ENCODE data around the gene DARS1.

DNA sequence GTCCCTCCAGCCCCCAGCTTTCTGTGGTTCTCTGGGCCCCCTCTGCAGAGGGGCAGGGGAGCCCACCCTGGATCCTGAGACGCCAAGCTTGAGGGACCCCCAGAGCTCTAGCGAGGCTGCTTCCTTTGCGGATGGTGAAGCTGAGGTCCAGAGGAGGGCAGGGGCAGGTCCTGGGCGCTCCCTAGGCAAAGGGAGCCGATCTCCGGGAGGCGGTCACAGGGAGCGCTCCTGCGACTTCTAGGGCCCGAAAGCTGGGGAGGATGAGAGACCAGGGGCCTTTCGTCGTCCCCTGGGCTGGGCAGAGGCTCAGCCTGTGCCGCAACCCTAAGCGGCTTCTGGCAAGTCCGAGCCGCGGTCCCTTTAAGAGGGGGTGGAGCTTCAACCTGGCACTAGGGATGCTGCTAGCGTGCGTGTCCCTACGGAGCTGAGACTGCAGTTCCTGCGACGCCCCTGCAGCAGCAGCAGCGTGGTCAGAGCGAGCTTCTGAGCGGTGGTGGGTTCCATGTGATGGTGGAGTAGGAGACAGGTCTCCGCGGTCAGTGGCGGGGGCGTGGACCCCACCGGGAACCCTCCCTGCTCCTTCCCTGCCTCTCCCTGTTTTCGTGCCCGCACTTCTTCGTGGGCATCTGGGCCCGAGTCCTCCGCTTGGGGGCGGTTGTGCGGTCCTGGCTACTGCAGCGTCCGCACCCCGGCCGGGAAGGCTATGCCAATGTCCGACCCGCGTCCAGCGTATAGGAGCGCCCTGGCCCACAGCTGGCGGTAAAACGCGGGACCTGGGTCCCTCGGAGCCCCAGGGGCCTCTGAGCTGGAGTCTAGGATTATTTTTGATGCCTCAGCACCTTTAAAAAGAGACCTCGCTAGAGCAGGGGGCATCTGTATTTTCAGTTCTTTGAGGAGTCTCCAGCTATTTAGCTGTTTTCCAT lies 154.6 kb downstream of the CCDC74A start:
- PRO-cap, result bidirectional peak, plus-strand start at position 437 of the sequence, minus-strand start at position 337 of the sequence

GRCh38 chr2:132460269-132461018 lies 43.8 kb downstream of the GPR39 start:
- PRO-cap, result no peak

DNA sequence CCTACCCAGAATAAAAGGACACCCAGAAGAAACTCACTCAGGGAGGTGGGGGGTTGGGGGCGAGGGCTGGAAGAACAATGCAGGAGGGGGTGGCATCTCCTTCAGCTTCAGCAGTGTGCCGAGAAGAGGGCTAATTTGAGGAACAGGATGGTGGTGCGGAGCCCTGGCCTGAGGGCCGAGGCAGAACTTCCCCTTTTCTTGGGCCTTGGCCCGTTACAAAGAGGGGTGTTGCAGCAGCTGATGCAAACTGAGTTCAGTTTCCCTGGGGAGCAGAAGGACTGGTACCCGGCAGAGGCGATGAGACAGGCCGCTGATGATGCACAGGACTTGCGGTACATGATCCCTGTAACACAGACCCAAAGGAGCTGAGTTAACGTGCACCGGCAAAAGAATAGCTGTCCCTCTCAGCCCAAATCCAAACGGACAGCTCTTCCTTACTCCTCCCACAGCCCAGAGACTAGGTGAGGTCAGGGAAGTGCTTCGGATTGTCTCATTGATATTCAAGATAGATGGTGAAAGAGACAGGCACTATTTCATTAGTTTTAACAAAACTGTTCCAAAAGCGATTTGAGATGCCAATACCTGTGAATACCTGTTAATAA lies 24.0 kb downstream of the LYPD1 start:
- PRO-cap, result no peak

DNA sequence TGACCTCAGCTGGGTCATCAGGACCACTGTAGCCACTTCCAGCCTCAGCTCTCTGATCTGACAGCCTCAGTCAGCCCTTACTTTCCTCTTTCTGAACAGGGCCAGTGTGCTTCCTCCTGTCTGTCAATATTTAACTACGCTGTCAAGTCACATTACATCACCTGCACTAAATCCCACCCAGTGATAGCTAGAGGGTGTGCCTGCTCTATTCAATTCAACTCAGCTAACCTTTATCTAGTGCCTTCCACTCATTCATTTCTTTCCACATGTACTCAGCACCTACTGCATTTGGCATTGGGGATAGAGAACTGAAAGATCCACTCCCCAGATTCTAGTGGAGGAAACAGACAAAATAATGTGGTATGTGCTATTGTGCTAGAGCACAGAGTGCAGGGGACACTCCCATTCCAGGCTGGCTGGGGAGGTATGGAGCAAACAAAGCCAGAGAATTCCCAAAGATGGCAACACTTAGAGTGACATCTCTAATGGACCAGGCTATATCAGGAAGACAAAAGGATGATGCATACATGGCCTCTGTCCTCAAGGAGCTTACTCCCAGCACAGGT lies 146.5 kb downstream of the NCKAP5 start:
- PRO-cap, result no peak

DNA sequence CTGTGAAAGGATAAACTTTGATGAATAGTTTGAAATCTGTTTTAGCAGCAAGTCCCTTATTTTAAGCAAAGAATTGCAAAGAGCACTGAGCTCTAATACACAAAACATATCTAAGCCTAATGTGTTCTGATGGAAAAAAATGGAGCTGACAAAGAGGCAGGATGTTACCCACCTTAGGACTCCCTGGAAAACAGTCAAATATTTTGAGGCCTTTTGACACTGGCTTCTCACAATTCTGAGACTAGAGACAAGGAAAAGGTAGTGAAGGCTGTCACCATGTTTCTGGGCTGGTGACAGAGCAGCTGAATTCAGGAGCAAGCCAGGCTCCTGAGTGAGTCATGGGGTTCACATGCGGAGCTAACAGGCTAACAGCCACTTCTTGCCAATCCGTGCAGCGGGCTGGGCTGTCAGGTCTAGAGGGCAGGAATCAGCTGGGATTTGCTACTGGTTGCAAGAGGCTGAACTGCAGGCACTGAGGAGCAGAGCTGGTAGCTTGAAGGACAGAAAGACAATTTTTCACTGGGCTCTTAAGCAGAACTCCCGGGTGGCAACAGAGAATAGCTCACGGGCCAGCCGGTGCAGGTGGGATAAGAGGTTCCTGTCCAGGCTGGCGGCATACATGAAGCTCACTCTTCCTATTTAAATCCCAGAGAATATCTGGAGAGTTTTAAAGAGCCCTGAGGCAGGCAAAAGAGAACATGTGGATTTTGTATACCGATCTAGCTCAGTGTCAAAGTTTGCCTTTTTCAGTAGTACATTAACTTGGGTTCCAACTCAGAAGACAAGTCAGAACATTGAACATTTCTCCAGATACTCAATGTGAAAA lies 1.3 kb downstream of the NCKAP5 start:
- PRO-cap, result unidirectional peak, plus-strand start at position 472 of the sequence; unidirectional peak, plus-strand start at position 534 of the sequence

DNA sequence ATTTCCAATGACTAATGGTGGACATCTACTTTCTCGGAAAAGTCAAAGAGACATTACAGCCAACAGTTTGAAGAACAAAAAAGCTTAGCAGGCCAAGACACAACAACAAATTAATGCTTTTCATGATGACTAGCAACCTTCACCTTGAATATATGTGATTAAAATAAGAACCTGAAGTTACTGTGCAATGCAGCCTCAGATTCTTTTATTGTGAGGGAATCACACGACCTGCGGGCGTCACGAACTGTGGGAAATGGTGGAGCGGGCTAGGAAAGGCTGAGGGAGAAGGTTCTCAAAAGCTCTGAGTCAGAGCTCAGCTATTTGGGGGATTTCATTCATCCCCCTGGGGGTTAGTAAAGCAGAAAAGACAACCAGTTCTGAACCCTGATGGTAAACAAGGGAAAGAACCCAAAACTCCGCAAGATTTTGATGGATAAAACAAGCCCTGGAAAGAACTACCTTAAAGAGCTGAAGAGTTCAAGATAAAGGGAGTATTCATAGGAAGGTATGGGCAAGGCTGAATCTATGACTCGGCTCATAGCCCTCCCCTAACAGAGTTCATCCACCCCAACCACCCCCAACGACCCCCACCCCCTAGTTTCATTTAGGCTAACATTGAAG lies 89.4 kb upstream of the NCKAP5 start:
- PRO-cap, result no peak

DNA sequence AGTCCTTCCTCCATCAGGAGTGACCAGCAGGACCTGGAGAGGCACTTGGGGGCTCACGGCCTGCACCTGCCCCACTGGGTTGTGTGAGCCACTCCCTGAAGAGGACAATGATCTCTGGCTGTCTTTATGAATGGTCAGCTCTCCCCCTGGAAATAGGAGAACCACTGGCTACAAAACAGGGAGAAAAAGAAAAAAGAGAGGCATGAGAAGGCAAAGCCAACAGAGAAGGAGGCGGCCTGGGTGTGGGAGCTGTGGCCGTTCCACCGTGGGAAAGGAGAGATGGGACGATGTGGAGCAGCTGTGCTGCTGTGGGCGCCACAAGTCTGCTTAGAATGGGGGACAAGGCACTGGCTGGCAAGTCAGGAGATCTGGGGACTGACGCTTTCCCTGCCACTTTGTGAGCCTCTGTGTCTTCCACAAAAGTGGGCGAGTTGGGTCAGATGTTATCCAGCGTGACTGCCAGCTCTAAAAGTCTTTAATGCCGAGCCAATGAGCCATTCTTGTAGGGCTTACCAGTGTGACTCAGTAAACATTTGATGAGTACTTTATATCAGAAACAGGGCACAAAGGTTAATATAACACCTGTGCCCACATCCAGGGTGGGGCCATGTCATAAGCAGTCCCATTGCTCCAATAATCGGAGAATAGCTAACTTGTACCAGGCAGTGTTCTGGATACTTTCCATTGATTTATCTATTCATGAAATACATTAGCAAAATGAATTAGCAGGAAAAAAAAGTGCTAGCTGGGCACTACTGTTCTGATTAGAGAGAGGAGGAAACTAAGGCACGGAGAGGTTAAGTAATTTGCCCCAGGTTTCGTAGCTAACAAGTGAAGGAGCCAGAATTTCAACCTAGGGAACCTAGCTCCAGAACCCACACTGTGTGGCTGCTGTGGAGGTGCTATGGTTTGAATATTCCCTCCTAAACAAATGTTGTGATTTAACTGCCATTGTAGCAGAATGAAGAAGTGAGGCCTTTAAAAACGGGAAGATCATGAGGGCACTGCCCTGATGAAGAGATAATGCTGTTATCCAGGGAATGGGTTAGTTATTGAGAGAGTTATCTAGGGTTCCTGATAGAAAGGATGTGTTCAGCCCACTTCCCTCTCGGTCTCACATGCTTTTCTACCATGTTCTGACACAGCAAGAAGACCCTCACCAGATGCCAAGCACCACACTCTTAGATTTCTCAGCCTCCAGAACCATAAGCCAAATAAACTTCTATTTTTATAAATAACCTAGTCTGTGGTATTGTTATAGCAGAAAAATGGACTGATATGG lies 113.4 kb upstream of the MGAT5 start:
- PRO-cap, result no peak

GRCh38 chr2:134173980-134174276 lies 79.9 kb upstream of the MGAT5 start:
- PRO-cap, result no peak

GRCh38 chr2:134216531-134217346 lies 37.1 kb upstream of the MGAT5 start:
- PRO-cap, result no peak

DNA sequence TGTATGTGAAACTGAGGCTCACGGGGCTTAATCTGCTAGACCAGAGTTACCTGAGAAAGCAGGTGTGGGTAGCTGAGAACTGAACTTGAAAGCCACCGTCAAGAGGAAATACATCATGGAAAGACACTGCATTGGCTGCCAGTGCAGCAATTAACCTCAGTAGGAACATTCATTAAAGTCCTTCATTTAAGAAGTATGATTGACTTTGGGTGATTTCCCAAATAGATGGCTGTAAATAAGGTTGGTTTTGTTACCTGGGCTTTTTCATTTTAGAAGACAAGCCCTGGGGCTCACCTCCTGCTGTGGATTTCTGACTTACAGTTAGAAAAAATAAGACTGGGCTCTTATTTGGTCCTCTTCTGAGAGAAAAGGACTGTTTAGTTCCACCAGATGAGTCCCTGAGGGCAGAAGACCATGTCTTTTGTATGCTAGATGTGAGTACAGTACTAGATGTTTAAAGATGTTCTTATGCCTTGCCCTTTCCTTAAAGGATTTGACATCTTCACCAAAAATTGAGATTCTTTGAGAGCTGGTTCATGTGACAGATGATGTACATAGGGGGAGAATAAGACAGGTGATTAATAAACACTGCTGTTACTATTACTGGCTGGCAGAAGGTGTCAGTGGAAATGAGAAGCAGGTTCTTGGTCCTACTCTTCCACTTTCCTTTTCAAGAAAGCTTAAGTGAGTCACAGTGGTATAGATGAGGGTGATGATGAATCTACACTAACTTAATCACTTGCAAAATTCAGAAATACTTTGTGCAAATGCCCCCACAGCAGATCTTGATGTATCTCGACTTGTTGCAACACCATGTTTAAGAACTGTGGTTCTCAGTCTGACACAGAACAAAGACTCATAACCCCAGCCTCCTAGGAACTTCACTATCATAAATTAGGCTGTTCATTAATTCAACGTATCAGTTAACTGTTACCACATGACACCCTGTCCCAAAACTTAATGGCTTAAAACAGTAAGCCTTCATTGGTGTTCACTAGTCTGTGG lies 36.2 kb upstream of the MGAT5 start:
- PRO-cap, result no peak

DNA sequence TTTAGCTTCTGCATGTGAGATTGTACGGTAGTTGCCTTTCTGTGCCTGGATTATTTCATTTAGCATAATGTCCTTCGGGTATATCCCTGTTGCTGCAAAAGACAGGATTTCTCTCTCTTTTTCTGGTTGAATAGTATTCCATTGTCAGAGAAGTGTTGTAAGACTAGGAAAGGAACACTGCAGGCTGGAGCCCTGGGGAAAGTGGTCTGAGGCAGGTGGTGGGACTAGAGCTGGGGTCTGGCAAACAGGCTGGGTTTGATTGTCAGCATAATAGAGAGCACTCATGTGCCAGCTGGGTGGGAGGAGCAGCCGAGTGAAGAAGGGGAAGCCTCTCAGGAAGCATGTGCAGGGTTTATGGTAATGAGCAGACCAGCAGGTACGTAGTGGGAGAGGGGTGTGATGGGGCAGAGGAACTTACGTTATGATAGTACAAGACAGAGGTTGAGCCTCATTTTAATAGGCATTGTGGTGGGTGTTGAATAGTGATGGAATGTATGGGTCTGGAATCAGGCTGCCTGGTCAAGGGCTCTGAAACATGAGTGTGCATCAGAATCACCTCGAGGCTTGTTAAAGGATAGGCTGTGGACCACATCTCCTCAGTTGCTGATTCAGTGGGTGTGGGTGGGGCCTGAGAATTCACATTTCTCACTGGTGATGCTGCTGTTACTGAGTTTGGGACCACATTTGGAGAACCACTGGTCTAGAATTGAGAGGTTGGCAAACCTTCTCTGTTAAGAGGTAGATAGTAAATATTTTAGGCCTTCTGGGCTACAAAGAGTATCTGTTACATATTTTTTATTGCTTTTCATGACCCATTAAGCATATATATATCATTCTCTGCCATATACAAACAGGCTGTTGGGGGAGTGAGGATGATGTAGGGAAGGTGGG lies 1.7 kb upstream of the MGAT5 start:
- PRO-cap, result no peak

GRCh38 chr2:134446405-134446963 lies 192.6 kb downstream of the MGAT5 start:
- PRO-cap, result no peak

GRCh38 chr2:135590469-135591420 lies 59.5 kb downstream of the R3HDM1 start:
- PRO-cap, result no peak

GRCh38 chr2:135631666-135632000 lies 100.3 kb downstream of the R3HDM1 start:
- PRO-cap, result no peak

DNA sequence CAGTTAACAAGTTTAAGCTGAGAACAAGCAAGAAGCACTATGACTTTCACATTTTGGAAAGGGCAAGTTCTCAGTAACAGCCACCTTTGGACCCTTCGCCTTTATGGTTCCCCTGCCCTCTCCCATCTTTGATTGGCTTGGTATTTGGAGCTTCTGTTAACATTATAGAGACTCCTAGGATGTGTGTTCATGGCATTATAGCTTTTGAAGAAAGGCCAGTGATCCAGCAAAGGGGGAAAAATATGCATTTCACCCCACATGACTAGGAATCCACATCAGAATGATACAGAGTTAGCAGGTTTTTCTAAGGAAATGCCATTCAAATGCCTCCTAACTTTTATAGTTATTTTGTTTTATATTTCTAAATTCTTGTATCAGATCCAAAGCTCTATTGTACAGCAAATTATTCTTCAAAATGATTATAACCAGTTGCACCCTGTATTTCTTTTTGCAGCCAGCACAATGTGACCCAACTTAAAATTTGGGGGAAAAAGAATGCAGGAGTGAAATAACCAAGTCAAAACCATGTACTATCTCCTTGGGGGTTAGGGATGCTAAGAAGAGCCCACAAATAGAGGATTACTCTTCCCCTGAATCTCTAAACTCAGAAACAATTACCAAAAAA lies 17.3 kb upstream of the UBXN4 start:
- PRO-cap, result no peak

GRCh38 chr2:135863315-135863621 lies 13.0 kb downstream of the MCM6 start:
- PRO-cap, result no peak

GRCh38 chr2:135906940-135907420 lies 30.7 kb upstream of the MCM6 start:
- PRO-cap, result no peak

- PRO-cap, result no peak
Measured at GRCh38 chr2:135960973-135961245, 24.5 kb downstream of the DARS1 start.

GRCh38 chr2:135985339-135986212 lies at the start of gene DARS1:
TSS of gene DARS1 (minus strand) at chr2:135985626.
- PRO-cap, result bidirectional peak, plus-strand start at chr2:135985690, minus-strand start at chr2:135985493

DNA sequence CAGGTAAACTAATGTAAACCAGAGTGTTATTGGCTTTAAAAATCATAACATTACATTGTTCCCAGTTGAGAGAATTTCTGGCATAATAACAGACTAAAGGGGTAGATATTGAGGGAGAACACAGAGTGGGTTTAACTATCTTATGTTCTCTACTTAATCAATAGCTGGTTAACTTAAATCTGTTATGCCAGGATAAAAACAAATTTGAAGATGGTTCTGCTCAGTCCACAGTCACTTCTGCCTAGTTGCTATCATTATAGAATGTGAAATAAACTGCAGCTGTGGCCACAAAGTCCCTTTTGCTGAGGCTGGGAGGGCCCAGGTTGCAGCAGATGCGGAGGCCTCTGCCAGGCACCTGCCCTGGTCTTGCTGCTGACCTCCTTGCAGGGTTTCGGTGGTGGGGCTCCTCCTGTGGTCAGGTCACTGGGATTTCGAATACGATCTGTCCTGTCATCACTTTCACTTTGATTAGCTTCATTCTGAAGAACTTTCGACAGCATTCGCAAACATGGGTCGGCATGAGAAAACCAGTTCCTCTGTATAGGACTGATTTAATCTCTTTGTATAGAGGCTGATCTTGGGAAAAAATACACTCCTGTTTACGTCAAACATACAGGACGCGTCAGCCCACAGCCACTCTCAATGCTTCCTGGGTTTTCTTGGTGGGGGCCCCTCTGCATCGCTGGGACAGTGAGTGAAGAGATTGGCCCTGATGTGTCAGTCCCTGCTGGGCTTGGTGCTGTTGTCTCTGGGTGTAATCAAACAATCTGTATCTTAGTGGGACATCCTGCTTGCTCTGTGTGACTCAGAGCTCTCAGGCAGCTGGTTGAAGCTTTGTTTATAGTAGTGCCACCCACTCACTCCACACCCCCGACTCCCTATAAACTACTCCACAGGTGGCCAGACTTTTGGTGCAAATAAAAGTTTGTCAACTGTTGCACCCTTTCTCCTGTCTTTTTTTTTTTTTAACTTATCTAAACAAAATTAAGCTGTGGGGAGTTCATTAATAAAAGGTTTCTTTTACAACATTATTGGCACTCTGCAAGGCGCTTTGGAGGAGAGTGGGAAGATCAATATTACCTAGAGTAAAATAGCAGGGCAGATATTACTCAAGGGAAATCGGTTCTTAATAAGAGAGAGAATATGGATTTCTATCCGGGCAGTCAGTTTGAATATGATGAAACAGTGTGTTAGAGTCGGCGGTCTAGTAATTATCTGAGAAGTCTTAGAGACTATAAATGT lies 209.4 kb upstream of the CXCR4 start:
- PRO-cap, result no peak

Data from left ventricle myocardium (tissue), 1 donor.